Hair follicular keratinocyte (primary cell): ENCODE measurements around the genes SYNJ1, OLIG1 and IL10RB.

DNA sequence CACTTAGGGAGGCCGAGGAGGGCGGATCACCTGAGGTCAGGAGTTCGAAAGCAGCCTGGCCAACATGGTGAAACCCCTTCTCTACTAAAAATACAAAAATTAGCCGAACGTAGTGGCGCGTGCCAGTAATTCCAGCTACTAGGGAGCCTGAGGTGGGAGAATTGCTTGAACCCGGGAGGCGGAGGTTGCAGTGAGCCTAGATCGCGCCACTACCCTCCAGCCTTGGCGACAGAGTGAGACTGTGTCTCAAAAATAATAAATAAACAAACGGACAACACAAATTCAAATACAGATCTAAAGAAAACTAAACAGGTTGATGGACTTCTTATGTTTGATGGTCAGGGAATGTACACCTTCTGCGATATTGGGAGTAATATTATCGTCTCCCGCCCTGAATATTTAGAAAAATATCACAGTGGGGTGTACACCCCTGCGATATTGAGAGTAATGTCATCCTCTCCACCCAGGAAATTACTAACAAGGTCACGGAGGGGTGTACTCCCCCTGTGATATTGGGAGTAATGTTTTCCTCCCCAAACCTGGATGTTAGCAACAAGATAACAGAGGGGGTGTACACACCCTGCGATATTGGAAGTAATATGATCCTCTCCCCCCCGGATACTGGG is 1.2 kb upstream of the CFAP298 start:
- RAMPAGE, long total RNA: no peak

DNA sequence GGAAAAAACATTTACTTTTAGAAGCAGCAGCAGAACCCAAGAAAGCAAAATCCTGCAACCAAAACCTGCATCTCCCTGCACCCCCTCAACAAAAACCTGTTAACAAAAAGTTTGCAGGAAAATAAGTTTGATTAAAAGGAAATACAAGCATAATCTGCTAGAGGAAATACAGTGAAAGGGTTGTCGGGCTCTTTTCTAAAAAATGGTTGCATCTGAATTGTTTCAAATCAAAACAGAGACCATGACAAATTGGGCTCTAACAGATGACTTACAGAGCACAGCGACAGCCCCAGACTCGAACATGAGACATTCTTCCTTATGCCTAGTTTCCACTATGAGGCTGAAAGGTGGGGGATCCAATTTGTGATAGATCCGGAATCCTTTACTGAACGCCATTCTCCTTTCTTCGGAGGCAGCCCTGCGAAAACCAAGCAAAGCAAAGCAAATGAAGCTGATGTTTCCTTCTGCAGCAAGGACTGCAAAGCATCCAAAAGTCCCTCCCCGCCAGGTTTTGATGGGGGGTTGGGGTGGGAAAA is 1.2 kb downstream of the SYNJ1 start:
- RAMPAGE, long total RNA: no peak

DNA sequence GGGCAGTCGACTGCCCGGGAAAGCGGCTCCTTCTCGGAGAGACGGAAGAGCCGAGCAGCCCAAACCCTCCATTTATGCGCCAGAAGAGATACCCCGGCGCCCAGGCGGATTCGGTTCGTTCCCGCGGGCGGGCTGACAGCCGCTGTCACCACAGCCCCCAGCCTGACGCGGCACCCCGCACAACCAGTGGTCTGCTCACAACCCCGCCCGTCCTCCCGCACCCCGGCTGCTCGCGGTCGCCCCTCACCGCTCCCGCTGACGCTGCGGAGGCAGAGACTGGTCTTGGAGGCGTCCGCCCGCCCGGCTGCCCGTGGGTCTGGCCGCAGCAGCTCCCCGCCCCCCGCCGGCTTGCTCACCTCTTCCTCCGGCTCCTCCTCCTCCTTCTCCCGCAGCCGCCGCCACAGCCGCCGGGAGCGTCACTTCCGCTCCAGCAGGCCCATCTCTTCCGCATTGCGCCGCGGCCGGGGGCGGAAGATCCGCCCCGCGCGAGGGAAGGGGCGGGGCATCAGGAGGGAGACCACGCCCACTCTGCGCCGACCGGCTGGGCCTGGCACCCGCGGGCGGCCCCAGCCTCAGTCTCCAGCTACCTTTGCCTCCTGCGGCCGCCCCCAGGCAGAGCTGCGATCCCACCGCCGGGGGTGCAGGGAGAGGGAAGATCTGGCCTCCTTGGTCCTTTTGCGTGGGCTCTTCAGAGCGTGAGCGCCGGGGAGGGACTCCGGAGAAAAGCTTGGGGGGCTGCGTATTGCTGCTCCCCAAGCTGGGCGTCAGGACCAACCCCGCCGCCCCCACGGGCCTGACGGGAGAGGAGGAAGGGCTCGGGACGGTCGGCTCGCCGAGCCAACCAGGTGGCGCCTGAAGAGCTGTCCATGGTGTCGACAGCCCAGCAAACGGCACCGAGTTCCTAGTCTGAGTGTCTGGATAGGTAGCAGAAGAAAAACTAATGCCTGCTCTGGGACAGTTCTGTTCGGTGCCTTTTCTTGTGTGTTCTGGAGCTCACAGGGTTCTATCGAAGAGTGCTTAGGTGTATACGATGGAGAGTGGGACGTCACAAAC is at the start of gene SYNJ1:
SYNJ1 (minus strand) TSS at position 424 of the 1,053 bp plus-strand sequence.
- RAMPAGE, long total RNA: no peak

GRCh38 chr21:32886235-32886854 is 72.8 kb upstream of the C21orf62 start:
- RAMPAGE, long total RNA: no peak

GRCh38 chr21:33069755-33070902 is at the start of gene OLIG1:
OLIG1 (plus strand) TSS chr21:33070141.
- RAMPAGE, long total RNA: no peak

- RAMPAGE, long total RNA: no peak
Measured at GRCh38 chr21:33232175-33233249, 2.8 kb downstream of the IFNAR2 start.

GRCh38 chr21:33265601-33266516 is at the start of gene IL10RB:
IL10RB (plus strand) TSS chr21:33266367.
- RAMPAGE, long total RNA: no peak

- RAMPAGE, long total RNA: no peak
Measured at GRCh38 chr21:33394030-33394396, 9.2 kb upstream of the IFNGR2 start.

GRCh38 chr21:33443348-33443774 is 36.4 kb downstream of the TMEM50B start:
- RAMPAGE, long total RNA: no peak

DNA sequence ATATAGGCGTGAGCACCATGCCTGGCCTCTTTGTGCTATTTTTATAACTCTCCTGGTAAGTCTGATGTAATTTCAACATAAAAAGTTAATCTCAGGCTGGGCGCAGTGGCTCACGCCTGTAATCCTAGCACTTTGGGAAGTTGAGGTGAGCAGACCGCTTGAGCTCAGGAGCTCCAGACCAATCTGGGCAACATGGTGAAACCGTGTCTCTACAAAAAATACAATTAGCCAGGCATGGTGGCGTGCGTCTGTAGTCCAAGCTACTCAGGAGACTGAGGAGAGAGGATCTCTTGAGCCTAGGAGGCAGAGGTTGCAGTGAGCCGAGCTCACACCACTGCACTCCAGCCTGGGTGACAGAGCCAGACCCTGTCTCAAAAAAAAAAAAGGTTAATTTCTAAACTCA is 35.6 kb downstream of the TMEM50B start:
- RAMPAGE, long total RNA: no peak

- RAMPAGE, long total RNA: no peak
Measured at GRCh38 chr21:33451703-33452113, 28.1 kb downstream of the TMEM50B start.

DNA sequence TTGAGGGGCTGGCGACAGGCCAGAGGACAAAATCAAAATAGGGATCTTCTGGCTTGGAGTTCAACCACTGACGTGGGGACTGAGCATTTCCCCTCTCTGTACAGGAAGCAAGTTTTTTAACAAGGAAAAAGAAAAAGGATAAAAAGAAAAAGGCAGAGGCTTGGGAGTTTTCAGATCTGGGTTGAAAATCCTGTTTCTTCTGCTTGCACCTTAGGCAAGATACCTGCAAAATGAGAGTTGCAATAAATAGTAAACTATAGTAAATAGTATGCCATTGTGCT is 457 bp upstream of the DNAJC28 start:
- RAMPAGE, long total RNA: no peak

DNA sequence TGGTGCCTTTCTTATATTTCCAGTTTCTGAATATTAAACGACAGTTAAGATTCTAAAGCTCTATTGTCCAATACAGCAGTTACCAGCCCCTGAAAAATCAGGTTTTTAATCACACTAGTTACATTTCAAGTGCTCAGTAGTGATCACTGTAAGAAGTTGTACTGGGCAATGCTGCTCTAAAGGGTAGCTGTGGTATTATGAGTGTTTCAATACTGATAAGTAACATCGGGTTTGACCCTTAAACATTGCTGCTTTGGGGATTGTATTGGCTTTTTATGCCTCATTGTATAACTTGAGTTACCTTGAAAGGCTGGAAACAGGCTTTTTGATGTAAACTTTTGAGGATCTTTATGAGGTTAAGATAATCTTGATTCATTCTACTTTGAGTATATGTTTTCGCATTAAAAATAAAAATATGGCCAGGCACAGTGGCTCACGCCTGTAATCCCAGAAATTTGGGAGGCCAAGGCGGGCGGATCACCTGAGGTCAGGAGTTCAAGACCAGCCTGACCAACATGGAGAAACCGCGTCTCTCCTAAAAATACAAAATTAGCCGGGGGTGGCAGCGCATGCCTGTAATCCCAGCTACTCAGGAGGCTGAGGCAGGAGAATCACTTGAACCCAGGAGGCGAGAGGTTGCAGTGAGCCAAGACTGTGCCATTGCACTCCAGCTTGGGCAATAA is 21.5 kb downstream of the SON start:
- RAMPAGE, long total RNA: no peak

GRCh38 chr21:33587819-33588502 is 523 bp downstream of the DONSON start:
- RAMPAGE, long total RNA: no peak

DNA sequence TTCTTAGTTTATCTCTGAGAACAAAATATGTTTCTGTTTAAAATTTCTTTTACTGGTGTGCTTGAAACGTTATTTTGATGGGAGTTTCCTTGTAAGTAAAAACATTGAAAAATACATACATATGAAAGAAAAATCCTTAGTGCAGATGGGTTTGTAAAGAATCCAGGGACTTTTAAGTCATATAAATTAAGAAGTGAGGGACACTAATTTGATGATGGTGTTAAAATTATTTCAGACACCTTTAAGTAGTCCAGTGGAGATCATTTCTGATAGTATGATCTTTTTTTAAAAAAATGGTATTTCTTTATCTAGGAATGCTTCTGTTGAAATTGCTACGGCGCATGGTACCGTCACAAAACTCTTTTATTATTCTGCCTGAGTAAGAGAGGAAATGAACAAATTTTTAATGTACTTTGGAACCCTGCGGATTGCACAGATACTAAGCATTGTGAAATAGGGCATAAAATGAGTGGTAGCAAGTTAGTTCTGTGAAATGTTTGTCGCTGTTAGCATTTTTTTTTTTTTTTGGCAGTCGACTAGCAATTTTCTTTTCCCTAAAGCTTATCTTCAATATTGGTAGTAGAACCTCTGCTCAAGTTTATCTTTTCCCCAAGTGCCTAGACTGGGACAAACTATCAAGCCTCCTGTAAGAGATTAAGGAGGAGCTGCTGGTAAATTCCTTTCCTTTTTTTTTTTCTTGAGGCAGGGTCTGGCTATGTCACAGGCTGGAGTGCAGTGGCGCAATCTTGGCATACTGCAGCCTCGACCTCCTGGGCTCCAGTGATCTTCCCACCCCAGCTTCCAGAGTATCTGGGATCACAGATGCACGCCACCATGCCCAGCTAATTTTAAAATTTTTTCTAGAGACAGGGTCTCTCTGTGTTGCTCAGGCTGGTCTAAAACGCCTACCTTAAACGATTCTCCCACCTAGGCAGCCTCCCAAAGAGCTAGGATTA is 2.1 kb downstream of the ITSN1 start:
- RAMPAGE, long total RNA: no peak

DNA sequence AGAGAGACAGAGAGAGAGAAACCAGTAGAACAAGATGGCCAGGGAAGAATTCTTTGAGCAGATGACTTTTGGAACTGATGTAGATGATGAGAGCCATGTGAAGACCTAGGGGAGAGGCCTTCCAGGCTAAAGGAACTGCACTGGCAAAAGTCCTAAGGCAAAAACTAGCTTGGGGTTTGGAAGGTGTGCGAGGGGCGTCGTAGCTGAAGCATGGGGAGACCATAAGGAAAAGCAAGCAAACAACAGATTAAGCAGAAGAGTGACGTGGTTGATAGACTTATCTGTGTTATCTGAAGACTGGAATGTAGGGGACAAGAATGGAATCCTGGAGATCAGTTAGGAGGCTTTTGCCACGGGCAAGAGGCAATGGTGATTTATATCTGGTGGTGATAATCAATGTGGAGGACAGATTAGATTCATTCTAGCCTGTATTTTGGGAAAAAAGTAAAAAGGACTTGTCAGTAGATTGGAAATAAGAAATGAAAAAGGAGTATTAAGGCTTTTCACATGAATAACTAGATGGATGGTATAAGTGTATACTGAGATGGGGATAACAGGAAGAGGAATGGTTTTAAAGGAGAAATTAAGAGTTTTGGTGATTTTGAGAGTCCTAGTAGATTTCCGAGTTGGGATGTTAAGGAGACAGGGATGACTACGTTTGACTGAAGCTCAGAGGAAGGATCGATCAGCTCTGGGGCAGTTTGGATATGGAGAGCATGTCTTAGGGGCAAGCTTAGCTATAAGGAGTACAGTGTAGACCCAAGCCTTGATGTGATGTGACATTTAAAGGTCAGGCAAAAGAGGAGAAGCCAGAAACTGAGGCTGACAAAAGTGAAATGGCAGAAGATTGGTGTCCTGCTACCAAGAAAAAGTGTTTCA is 97.5 kb downstream of the ITSN1 start:
- RAMPAGE, long total RNA: no peak

GRCh38 chr21:33761625-33762122 is 119.4 kb downstream of the ITSN1 start:
- RAMPAGE, long total RNA: no peak

DNA sequence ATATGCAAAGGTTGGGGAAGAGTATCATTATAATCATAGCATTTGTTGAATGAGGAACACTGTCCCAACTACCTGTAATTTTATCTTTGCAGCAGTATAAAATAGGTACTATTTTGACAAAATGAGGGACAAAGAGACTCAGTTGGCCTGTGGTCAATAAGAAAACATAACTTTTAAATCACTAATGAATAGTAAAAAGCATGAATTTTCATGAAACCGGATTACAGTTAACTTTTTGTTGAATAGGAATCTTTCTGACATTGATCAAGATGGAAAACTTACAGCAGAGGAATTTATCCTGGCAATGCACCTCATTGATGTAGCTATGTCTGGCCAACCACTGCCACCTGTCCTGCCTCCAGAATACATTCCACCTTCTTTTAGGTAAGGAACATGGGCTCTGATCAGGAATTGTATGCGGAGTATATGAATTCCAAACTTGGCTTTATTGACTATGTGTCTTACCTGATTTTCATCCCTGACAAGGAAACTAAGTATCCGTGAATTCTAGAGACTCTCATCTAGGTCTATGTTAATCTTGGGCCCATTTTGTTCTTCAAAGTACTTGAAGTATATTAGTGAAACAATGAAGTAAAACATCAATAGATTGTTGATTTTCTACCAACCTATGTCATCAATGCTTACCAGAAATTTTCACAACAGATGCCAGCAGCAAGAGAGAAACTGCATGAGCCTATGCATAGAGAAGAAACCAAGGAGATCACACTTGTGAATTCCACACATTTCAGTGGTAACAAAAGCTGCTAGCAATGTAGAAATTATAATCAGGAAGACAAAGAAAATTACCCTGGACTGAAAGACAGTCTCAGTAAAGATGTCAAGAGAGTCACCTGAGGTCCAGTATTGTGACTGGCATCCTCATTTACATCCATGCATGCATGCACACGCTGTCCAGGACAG is 123.6 kb downstream of the ITSN1 start:
- RAMPAGE, long total RNA: no peak

GRCh38 chr21:33931086-33931313 is 15.4 kb upstream of the ATP5PO start:
- RAMPAGE, long total RNA: no peak

DNA sequence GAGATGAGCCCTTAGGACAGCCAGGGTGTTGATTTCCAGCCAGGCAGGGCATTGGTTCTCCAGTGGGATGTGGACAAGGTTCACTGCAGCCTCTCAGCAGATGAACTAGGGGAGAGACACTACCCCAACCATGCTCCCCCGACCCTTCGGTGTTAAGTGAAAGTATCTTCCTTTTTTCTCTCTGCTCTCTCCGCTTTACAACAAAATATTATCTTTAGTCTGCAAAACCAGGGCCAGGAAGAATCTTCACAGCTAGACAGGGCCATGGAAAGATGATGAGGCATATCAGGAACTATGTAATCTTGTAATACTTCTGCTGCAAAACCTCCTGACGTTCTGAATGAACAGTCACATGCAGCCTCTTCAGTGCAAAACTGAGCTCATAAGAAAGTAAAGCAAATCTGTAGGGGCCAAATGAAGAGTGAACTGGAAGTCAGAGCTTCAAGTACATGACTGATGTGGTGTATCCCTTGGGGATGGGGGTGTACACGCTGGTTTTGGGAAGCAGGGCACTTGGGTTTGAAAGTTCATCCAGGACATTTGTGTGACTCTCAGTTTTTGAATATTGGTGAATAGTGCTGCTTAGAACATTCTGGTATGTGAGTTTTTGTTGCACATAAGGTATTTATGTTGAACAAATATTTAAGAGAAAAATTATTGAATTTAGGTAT is 36.1 kb upstream of the ATP5PO start:
- RAMPAGE, long total RNA: no peak